ENCODE measurements around the genes GRM5 and TRIM64B.

DNA sequence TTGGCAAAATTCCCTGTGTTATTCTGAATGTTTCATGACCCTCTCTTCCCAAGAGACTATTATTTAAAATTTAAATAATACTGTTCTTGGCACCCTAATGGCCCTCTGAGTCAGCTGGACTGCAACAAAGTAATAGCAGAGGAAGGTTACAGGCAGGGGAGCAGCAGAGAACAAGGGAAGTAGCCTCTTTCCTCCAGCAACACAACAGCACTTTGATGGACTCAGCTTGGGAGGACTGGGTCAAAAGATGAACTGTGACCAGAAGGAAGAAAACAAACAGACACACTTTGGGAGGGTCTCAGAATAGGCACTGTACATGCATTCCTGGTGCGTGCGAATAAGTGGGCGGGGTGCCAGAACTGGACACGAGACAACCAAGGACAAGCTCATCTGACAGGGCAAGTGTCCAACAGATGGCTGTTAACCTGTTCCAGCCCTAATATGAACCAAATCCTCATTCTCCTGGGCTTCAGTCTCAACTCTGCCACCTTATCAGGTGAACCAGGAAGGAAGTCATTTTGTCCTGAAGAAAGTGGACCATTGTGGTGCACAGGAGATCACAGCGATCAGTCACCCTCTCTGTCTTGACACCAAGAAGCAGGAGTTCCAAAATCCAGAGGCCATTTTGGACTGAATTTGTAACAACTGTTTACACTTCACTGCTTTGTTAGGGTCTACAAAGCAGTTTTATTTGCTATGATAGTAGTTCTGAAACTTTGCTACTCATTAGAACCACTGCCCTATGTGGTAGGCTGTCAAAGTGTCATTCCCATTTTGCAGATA, 203.6 kb downstream of the CCDC81 start:
- PRO-cap, 4 experiments: peak in 1 of 4 experiments; most common minus-strand start position 214 of the sequence (in 1)
- RAMPAGE, long total RNA, 2 experiments: no peak in any of the 2 experiments

DNA sequence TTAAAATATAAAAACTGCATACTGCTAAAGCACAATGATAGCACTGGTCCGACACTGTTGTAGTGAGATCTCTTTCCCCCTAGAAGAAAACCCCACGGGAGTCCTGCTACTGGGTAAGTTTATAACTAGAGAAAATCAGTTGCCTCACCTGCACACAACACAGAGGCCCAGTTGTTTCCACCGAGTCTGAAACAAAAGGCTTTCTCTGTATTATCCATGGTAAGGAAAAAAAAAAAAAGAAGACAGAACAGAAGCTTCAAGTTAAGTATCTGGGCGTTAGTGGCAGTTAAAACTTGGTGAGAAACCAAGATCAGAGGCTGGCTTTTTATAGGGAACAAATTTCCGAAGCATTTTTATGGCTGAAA, 208.0 kb downstream of the CCDC81 start:
- PRO-cap, 4 experiments: no peak in any of the 4 experiments
- RAMPAGE, long total RNA, 2 experiments: no peak in any of the 2 experiments

DNA sequence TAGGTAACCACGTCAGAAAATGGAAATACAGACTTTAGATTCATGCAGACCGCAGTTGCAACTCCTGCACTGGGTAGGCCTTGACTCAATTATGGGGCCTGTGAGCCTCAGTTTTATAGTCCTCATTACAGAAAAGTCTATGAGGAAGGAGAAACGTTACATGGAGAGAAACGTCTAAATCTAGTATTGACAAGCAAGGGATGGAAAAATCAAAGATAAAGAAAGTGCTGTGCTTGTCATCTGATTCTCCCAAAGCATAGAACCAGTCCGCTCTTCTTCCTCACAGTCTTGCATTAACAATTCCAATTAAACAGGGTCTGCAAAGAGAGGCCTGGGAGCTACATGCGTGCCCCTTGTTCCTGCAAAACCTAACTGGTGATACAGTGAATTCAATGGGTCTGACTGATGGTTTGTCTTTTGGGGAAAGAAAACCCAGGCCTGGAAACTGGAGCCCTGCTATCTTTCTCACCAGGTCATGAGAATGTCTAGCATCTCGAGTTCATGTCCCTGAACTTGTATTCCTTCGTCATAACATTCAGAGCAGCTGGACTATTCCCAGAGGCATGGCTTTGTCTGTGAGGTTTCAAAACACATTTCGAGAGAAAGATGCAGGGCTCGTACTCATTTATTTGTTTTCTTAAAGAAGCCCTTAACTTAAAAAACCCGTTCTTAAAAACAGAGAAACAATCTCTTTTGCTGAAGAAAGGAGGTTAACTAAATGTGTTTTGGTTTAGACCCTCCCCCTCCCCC, 171.5 kb upstream of the PRSS23 start:
- PRO-cap, 4 experiments: no peak in any of the 4 experiments
- RAMPAGE, long total RNA, 2 experiments: no peak in any of the 2 experiments

DNA sequence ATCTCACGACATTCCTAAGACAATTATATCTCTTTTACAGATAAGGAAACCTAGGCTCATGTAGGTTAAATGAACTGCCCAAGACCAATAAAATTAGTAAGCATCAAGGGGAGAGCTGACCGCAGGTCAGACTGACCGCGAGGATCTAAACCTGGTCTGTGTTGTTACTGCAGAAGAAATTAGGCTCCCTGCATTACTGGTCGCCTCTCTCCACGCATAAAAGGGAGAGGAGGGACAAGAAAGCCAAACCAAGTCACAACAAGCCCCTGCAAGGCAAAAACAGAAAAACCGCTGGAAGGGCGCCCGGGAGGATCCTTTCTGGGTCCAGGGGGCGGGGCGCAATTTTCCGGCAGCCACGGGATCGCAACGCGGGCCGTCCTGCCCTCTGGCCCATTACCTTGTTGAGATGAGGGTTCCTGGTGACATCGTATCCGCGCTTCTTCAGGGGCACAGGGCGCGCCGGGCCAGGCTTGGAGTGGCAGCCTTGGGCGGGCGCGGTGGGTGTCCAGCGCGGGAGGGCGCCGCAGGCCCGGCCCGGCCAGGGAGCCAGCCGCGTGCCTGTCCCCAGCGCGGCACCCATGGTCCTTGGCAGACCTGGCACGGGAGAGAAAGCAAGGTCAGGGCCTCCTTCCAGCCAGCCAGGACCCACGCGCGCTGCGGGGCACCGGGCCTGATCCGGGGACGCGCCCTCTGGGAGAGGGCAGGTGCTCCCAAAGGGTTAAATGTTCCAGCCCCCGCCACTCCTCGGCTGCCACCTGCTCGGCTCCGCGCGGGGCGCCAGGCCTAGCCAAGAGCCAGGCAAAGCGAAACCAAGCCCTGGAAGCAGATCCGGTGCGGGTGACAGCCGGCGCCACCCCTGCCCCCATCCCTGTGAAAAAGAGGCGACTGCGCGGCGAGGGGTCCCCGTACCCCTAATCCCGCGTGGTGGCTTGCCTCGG, 128.7 kb upstream of the PRSS23 start:
- PRO-cap, 4 experiments: peak in 4 of 4 experiments; most common plus-strand start position 825 of the sequence (in 3); most common minus-strand start position 580 of the sequence (in 2)
- RAMPAGE, long total RNA, 2 experiments: no peak in any of the 2 experiments

DNA sequence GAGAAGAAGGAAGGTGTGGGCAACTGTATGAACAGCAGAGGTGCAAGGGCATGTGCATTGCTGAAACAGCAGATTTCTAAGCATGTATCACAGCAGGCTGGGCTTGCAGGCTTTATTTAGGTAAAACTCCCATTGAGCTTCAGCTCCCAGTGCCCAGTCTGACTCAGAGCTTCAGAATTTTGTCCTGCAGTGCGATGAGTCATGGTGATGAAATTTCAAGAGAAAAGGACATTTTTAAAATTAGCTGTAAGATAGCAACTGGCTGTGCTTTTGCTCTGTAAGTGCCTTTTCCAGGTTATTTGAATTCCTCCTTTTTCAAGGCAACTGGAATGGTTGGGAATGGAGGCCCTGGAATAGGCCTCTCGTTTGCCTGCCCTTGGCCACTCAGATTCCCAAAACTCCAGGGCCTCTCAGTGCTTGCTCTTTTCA, 59.7 kb upstream of the PRSS23 start:
- PRO-cap, 4 experiments: no peak in any of the 4 experiments
- RAMPAGE, long total RNA, 2 experiments: no peak in any of the 2 experiments

- PRO-cap, 4 experiments: no peak in any of the 4 experiments
- RAMPAGE, long total RNA, 2 experiments: no peak in any of the 2 experiments
Observed at GRCh38 chr11:86802389-86803197, 2.3 kb downstream of the PRSS23 start.

GRCh38 chr11:86811567-86812076, 11.3 kb downstream of the PRSS23 start:
- PRO-cap, 4 experiments: no peak in any of the 4 experiments
- RAMPAGE, long total RNA, 2 experiments: no peak in any of the 2 experiments

- PRO-cap, 4 experiments: no peak in any of the 4 experiments
- RAMPAGE, long total RNA, 2 experiments: no peak in any of the 2 experiments
Observed at GRCh38 chr11:86945802-86946449, 9.3 kb downstream of the FZD4 start.

DNA sequence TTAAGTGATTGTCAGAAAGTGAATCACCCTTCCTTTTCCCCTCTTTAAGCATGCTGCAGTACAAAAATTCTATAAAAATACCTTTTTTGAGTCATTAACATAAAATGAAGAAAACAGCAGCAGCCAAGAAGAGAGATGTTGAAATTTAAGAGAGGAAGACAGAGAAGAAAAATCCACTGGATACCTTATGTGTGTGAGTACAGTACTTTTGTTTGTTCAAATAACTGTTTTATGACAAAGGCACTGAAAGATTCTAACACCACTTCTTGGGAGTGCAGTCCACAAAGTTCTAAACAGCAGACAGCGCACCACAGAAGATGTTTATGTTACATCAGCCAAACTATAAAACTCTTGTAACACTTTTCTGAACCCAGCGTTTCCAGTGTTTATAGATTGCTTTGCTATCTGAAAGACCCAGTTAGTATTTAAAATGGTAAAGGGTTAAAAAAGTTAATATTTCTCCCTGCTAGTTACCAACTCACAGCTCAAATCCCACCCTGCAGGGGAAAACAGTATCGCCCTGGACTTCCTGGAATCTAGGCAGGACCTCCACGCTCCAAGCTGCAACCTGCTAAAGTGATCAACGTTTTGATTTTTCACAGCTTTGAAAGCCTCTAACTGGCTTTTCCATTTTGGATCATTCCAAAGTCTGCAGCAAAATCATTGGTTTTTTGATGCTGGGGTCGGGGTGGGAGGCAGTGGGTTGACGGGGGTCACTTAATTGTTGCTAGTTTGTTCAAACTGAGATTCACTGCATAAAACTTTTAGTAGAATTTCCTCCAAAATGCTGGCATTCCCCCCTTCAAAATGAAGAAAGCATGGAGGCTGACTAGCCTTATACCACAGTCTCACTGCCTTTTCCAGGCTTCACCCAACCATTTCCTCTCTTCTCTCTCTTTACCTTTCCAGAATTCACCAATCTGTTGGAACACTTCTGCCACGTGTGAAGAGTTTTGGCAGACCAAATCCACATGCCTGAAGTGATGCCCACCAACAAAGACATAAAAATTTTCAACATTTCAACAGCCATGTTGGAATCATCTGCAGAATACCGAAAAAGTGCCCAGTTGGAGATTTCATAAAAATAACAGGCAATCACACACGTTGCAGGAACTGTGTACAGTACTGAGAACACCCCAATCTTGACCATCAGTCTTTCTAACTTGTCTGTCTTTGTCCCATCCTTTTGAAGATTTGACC, 4.5 kb downstream of the FZD4 start:
- PRO-cap, 4 experiments: no peak in any of the 4 experiments
- RAMPAGE, long total RNA, 2 experiments: no peak in any of the 2 experiments

- PRO-cap, 4 experiments: peak in 4 of 4 experiments; most common plus-strand start chr11:86979448 (in 2)
- RAMPAGE, long total RNA, 2 experiments: no peak in any of the 2 experiments
Observed at GRCh38 chr11:86979039-86979521, 23.9 kb upstream of the FZD4 start.

- PRO-cap, 4 experiments: no peak in any of the 4 experiments
- RAMPAGE, long total RNA, 2 experiments: no peak in any of the 2 experiments
Observed at GRCh38 chr11:86982675-86983353, 27.6 kb upstream of the FZD4 start.

DNA sequence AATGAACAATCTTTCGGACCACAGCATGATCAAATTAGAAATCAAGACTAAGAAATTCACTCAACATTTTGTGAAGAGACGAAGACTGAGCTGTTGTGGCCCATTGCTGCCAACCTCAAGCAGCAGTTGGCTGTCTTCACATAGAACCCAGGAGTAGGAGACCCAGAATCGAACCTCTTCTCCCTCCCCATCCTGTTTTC, 13.5 kb upstream of the TMEM135 start:
- PRO-cap, 4 experiments: no peak in any of the 4 experiments
- RAMPAGE, long total RNA, 2 experiments: no peak in any of the 2 experiments

DNA sequence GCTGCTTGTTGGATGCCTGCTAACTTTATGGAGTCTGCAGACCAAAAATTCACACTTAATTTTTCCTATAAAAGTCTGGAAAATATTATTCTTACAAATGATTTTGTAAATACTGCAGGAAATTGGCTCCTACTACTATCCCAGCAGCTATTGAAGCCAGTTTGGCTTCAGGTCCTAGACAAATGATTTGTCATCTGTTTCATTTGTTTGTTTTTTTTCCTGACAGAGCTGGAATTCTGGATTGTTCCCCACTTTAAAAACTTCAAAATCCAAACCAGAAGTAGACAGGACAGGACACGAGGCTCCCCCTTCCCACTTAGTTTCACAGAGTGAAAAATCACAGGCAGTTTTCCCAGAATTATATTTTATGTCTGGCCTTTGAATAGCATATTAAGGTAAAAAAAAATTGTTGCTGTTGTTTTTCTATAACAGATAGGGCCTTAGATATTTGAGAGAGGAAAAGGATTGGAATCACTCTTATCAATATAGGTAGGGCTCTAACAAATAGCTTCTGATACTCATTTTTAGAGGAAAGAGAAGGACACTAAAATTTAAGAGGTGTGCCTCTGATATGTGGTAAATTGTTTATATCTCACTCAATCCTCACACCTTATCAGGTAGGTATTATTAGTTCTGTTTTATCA, 292.7 kb downstream of the TMEM135 start:
- PRO-cap, 4 experiments: no peak in any of the 4 experiments
- RAMPAGE, long total RNA, 2 experiments: no peak in any of the 2 experiments

DNA sequence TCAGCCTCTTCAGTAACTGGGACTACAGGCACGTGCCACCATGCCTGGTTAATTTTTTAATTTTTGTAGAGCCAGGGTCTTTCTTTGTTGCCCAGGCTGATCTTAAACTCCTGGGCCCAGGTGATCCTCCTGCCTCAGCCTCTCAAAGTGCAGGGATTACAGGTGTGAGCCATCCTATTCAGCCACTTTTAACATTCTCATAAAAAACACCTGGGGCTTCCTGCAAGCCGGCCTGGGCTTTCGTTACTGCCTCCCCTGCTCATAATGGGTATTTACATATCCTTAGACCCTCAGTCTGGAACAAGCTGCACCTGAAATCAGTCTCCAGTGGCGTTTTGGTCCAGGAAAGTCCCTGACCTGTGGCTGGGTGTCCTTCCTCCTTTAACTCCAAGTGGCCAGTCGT, 320.7 kb downstream of the TMEM135 start:
- PRO-cap, 4 experiments: no peak in any of the 4 experiments
- RAMPAGE, long total RNA, 2 experiments: no peak in any of the 2 experiments

DNA sequence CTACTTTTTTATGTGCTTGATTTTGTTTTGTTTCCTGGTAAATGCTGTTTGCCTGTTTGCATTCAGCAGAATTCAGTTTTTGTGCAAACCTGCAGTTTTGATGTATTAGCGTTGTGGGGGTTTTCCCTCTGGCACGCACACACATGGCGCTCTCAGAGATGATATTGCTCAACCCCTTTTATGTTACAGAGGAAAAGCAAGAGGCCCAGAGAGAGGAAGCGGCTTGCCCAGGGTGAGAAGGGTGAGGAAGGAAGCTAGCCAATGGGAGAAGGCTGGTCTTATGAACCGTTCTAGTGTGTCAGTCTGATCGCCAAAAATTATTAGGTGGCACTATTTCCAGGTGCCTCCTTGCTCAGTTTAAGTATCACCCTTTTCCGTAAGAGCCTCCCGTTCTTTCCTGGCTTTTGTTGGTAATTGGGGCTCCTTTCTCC, 785 bp upstream of the CTSC start:
- PRO-cap, 4 experiments: peak in 1 of 4 experiments; most common plus-strand start position 227 of the sequence (in 1); most common minus-strand start position 166 of the sequence (in 1)
- RAMPAGE, long total RNA, 2 experiments: no peak in any of the 2 experiments

DNA sequence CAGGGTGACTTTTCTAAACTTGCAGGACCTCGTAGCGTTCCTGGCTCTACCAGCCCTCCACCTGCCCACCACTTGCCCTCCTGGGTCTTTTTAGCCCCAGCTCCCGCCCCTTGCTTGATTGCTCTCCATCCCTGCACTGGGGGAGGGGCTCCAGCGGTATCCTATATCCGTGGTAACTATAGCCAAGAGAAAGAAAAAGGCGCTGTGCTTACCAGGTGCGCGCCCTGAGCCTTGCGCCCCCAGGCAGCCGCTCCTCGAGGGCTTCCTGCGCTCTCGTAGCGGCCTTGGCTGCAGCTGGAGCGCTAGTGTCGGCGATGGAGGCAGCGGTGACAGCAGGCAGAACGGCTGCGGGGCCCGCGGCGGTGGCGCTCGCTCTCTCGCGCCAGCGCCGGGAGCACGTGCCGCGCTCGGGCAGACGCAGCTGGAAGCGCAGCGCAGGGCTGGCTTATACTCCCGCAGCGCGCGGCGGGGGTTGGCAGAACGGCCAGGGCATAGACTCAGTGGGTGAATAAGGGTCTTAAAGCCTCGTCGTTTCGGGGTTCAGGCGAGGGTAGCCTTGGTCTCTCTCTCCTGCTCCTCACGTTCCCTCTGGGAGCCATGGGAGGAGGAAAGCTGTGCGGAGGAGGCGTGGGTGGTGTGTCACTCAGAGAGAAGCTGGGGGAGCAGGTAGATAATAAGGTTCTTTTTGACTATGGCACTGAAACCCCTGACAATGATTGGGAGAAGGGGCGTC, at the start of gene GRM5:
Gene GRM5, minus strand, starts transcription at position 419 of the 733 bp plus-strand sequence.
- PRO-cap, 4 experiments: no peak in any of the 4 experiments
- RAMPAGE, long total RNA, 2 experiments: no peak in any of the 2 experiments

GRCh38 chr11:89878423-89878661, at the start of gene TRIM64B:
Gene TRIM64B, minus strand, starts transcription at chr11:89878487.
- PRO-cap, 4 experiments: no peak in any of the 4 experiments
- RAMPAGE, long total RNA, 2 experiments: no peak in any of the 2 experiments

- PRO-cap, 4 experiments: no peak in any of the 4 experiments
- RAMPAGE, long total RNA, 2 experiments: no peak in any of the 2 experiments
Observed at GRCh38 chr11:90202179-90203018, 20.4 kb downstream of the CHORDC1 start.

GRCh38 chr11:90208960-90209618, 13.8 kb downstream of the CHORDC1 start:
- PRO-cap, 4 experiments: no peak in any of the 4 experiments
- RAMPAGE, long total RNA, 2 experiments: no peak in any of the 2 experiments

- PRO-cap, 4 experiments: peak in 1 of 4 experiments; most common minus-strand start chr11:92948259 (in 1)
- RAMPAGE, long total RNA, 2 experiments: no peak in any of the 2 experiments
Observed at GRCh38 chr11:92947988-92948625, 21.3 kb upstream of the MTNR1B start.

All from right lobe of liver (tissue), 4 donors.